SJCRH30 (cell line): ENCODE measurements around a stretch of chr14.

- RAMPAGE, long total RNA: no peak
These were observed 27.7 kb upstream of the MIDEAS start for GRCh38 chr14:73787602-73788456.

DNA sequence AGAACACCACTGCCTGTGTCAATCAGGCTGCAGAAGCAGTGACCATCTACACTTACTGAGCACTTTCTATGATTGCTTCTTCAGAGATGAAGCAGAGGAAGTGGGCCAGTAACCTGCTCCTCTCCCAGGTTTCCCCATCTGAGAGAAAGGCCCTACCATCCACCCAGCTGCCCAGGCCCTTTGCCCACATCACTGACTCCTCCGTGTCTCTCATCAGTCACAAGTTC lies 7.0 kb downstream of the FAM161B start:
- RAMPAGE, long total RNA: no peak

GRCh38 chr14:74257265-74258255 lies 18.3 kb downstream of the VSX2 start:
- RAMPAGE, long total RNA: no peak

- RAMPAGE, long total RNA: no peak
These were observed 30.7 kb downstream of the ISCA2 start for GRCh38 chr14:74524326-74524646.

DNA sequence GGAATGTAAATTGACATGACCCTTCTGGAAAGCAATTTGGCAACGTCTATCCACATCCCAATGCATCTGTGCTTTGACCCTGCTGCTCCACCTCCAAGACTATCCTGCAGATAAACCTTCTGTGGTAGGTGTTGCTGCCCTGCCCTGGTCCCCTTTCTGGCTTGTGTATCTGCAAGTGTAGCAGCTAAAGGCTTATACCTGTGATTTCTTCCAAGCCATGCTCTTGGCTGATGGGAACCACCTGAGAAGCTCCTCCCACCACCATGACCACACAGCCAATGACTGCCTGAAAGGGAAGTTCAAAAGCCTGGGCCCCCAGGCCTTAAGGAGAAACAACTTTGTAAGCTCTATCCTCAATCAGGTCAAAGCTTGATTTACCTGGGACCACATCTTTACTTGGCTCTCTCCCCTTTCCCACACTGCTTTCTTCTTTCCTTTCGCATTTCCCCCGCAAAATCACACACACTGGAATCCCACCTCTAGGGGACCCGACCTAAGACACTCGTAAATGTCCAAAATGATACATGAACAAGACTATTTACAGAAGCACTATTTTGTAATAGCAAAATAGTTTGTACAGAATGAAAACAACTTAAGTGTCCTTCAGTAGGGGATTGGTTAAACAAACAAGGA lies 49.1 kb downstream of the LTBP2 start:
- RAMPAGE, long total RNA: no peak

DNA sequence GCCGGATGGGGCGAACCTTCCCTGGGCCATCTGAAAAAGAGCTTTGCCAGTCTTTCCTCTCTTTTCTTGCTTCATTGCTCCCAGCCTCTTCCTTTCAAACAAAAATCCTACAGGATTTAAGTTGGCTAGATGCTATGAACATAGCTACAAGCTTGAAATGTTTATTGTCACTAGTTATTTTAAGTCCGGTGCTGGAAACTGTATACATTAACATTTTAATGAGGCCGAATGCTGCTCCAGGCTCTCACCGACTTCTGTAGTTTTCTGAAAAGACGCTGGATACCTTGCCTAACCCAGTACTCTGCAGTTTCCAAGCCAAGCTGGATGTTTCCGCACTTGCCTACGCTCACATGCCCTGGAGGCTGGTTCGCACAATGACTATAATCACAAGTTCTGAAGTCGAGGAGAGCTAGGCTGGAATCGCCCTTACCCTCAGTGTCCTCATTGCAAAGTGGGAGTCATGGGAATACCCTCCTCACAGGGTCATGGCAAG lies 39.2 kb downstream of the LTBP2 start:
- RAMPAGE, long total RNA: no peak

DNA sequence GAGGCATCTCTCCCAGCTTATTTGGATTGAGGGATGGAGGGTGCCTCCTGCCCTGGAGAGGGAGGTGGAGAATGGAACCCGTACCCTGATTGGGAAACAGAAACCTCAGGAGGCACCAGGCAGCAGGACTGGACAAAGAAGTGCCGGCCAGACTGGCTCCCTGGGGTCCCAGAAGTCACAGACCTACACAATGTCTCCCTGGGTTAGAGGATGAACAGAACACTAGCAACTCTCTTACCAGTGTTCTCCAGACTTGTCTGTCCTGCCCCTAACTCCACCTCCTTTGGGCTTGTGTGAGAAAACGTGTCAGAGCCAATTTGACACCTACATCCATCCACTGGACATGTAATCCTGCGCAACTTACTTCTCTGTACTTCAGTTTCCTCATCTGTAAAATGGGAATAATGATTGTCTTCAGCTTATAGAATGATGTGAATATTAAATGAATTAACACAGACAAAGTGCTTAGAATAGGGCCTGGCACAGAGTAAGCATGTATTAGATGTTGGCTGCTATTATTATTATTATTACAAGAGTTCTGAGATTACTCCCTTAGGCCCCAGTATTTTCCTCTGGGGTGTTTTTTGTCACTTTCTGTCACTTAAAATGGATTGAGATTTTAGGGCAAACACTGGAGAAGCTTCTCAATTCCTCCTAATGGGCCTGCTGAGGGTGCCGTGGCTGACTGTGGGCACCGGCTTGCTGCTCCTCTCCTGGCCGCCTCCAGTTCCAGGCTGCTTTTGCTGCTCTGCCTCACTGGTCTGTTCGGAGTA lies 40.9 kb upstream of the LTBP2 start:
- RAMPAGE, long total RNA: no peak

- RAMPAGE, long total RNA: no peak
These were observed 50.0 kb upstream of the LTBP2 start for GRCh38 chr14:74661816-74662687.

GRCh38 chr14:74683248-74683892 lies 29.5 kb downstream of the AREL1 start:
- RAMPAGE, long total RNA: no peak

DNA sequence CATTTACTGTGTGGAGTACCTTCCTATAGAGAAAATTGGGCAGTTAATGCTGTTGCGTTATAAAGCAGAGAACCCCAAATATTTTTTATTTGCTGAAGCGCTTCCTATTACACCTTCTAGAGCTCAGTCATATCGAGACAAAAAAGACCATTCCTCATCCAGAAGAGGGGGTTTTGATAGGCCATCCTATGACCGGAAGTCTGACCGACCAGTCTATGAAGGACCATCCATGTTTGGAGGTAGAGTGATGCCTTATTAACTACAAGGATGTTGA lies 48.3 kb downstream of the YLPM1 start:
- RAMPAGE, long total RNA: no peak

GRCh38 chr14:74964991-74965709 lies 9.8 kb upstream of the PGF start:
- RAMPAGE, long total RNA: no peak

DNA sequence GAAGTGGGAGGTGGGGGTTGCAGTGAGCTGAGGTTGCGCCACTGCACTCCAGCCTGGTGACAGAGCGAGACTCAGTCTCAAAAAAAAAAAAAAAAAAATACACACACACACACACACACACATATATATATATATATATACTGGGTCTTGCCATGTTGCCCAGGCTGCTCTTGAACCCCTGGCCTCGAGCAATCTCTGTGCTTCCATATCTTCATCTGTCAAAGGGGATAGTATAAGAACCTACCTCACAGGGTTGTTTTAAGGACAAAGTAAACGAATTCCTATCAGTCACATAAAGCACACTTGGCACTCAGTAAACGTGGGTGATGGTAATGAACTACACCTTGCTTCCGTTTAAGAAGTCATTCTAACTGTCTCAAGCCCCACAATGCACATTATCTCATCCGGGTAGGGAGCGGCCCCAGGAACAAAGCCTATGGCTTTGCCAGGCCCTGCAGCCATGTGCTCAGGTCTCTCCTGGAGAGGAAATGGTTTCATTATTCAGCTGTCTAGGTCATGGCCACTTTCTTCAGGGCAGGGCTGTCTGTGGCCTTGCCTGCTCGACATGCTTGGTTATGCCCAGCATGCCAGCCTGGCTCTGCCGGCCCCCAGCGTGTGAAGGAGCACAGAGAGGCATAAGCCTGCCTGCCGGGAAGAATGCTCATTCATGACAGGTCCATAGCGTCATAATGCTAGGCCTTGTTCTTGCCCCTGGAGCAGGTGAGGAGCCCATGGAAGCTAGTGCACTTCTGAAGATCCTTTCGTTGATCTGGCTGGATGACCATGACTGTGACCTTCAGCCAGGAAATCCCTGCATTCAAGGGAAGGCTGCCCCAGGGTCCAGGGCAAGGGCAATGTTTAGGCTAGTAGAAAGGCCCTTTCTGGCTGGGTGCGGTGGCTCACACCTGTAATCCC lies 26.4 kb upstream of the FOS start:
- RAMPAGE, long total RNA: no peak

DNA sequence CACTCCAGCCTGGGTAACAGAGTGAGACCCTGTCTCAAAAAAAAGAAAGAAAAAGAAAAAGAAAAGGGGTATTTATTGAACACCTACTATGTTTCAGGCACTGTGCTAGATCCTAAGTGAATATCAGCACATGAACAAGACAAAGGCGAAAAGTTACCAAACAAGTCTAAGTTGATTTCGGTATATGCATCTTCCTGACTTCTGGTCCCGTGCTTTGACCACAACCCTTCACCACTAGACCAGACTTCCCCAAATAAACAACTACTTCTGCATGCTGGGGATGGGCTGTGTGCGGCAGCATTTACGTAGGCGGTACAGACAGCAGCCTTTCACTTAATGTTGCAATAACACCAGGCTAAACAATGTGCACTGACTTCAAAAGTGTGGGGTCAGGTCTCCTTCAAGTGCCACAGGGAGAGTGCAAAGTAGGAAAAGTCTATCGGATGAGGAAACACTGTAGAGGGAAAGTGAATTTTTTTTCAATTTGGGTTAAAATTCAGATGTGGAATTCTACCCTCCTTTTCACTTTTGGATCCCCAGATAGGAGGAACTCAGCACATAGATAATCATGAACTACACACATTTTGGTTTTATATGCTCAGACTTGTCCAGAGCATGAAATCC lies 3.8 kb upstream of the FOS start:
- RAMPAGE, long total RNA: no peak

GRCh38 chr14:75281751-75282672 lies 3.4 kb downstream of the FOS start:
- RAMPAGE, long total RNA: no peak

DNA sequence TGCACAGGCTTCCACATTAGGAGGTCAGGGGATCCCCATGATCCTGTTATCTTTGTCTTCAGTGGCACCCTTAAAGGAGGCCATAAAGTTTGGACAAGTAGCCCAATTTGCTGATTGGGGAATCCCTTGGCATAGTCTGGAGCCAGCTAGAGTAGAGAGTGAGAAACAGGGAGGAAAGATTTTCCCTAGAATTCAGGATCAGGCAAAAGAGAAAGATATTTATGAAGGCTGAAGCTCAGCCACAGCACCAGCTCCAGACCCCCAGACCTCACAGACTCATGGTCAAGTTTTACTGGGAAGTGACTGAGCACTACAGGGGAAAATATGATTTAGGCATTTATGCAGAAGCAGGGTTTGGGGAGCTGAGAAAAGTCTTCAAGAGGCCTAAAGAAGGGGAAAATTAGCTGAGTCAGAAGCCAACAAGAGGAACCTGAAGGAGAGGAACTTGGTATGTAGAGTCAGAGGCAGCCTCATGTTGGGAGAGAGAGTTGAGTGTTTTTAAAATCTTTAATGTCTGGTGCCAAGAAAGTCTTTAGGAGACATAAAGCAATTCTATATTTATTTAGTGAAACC lies 62.9 kb downstream of the FOS start:
- RAMPAGE, long total RNA: no peak

DNA sequence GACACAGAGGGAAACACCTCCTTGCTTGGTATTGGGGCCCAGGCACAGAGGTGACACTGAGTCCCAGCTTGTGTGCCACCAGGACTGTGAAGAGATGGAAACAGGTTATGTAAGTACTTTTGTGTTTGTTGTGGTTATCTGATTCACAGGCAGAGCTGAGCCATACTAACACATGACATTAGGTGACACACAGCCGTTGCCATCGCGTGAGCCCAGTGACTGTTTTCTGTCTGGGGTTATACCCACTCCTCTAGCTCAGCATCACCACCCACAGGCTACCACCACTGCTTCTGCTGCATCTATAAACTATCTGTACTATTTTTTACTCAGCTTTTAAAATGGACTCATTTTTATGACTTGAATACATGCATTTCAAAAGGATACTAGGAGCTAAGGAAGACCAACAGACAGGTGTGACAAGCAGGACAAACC lies 12.0 kb upstream of the FLVCR2 start:
- RAMPAGE, long total RNA: no peak

DNA sequence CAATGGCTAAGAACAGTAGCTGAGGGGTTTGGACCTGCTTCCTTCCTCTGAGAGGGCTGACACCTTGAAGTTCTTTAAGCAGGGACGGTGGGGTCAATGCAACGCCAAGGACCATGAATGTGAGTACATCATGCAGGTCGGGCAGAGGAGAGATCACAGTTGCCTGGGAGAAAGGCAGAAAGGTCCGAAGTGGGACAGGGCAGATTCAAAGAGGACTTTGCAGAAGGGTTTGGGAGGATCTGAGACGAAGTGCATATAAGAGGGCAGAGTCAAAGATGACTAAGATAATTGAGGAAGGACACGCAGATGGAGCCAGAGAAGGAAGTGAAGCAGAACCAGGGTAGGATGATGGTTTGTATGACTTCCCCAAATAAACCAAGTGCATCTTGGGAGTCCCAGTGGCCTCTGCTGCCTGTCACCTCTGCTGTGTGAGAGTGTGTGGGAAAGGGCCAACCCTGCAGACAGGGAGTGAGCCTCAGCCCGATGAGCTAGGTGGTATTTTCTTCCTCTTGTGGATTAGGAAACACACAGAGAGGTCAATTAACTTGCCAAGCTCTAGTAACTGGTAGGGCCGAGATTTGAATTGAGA lies 36.7 kb downstream of the FLVCR2 start:
- RAMPAGE, long total RNA: no peak

DNA sequence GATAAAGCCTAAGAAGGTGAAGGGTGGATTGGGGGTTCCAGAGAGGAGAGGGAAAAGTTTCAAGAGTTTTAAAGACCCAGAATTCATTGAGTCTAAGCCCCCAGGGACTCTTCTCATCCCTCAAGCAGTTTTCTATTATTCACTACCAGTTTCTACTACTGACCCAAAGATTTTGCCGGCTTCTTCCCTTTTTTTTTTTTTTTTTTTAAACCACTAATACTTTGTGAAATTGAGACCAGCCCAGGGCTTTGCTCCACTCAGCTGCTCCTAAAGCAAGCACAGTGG lies 82.1 kb downstream of the TGFB3 start:
- RAMPAGE, long total RNA: no peak

DNA sequence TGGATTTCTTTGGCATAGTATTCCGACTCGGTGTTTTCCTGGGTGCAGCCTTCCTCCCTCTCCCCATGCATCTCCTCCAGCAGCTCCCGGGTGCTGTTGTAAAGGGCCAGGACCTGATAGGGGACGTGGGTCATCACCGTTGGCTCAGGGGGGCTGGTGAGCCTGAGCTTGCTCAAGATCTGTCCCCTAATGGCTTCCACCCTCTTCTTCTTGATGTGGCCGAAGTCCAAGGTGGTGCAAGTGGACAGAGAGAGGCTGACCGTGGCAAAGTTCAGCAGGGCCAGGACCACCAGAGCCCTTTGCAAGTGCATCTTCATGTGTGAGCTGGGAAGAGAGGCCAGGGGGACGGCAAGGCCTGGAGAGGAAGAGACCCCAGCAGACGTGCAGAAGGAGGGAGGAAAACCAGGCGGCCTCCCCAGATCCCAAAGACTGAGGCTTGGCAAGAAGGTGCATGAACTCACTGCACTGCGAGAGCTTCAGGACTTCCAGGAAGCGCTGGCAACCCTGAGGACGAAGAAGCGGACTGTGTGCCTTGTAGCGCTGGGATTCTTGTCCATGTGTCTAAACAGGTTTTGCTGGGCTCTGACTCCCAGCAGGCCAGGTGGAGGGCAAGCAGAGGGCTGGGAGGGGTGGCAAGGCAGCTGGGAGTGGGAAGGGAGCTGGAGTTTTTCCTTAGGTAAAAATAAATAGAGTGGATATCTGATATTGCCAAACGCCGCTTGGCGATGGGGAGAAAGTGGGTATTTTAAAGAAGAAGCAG lies 1.0 kb downstream of the TGFB3 start:
- RAMPAGE, long total RNA: no peak

GRCh38 chr14:76162209-76162728 lies 10.5 kb downstream of the GPATCH2L start:
- RAMPAGE, long total RNA: no peak